LUHMES (cell line): ENCODE results near the genes SPACA7 and ATP11A.

DNA sequence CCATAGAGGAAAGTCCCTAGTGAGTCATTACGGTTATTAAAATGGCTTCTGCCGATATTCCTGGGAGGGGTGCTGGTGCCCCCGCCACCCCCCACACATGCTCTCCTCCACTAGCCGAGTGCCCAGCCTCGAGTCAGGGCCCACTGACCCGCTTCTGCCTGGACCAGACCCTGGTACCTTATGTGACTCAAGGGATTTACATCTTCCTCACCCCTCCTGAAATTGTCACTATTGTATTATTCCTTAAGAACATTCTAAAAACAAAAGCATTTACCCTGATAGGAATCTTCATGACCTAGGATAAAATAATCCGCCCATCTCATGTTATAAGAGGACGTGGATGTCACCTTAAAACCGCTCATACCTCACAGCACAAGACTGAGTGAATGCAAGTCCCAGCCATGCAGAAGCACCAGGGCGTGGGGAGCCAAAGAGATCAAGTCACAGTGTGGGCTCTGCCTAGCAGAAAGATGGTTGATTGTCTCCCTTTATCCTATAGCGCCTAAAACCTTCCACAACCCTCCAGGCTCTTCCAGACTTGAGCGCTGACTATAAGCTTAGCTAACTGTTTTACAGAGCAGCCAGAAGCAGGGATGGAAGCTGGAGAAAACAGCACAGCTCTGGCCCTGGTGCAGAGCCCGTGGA lies 6.7 kb upstream of the ANKRD10 start:
- PRO-cap: no peak

- PRO-cap: no peak
These were observed 48.7 kb upstream of the ARHGEF7 start for GRCh38 chr13:111066252-111066921.

DNA sequence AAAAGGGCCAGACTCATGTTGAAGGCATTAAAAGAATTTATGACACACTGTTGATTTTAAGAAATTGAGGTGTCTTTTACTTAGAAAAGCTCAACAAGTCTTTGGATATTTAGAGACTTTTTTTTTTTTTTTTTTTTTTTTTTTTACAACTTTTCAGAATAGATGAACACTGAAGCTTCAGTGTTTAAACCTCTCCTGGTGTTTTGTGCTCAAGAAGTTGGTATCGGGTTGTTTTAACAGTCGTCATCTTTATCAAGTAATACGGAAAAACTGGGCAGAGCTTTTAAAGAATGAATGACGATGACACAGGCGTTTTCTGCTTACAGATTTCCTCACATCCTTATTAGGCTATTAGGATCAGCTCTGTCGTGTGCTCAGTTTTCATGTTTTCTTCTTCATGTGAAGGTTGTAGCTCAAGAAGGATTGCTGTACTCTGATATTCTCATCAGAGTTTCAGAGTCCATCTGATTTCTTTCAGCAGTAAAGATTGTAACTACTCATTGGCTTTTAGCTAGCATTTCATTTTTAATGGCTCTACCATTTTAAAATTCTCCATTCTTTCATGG lies 39.3 kb upstream of the TEX29 start:
- PRO-cap: no peak

DNA sequence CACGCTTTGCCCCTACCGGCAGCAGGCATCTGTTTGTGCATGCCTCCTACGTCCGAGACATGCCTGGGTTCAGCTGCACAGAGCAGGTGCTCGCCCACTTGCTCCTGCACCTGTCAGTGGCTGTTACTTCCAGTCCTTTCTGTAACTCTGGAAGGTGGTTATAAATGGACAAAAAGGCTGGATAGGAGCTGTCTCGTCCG lies 18.0 kb upstream of the TEX29 start:
- PRO-cap: no peak

DNA sequence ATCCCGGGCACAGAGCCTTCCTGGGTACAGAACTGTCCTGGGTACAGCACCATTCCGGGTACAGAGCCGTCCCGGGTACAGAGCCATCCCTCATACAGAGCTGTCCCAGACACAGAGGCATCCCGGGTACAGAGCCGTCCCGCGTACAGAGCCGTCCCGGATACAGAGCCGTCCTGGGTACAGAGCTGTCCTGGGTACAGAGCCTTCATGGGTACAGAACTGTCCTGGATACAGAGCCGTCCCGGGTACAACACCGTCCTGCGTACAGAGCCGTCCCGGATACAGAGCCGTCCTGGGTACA lies 222.6 kb upstream of the SOX1 start:
- PRO-cap: no peak

DNA sequence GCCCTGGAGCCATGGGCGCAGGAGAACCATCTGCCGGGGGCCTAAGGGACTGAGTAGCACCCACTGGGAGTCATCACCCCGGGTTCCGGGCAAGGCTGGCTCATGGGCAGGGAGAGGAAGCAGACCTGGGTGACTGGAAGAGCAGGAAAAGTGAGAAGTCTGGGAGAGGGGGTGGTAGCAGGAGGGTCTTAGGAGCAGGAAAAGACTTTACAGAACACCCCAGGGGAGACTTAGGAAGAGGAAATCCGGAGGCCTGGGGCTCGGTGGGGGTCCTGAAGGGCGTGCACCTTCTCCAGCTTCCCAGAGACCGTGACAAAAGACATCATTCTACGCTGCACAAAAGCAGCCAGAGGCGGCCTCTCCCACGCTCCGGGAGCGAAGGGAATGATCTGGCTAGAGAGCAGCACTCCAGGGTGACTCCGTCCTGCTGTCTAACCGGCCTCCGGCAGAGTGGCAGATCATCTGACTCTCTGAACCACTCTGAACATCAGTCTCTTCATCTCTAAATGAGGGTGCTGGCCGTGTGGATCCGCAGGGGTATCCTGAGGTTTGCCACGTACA lies 172.9 kb upstream of the SOX1 start:
- PRO-cap: no peak

GRCh38 chr13:112375937-112376651 lies at the start of gene SPACA7:
Gene SPACA7 (plus strand): TSS chr13:112376355.
- PRO-cap: no peak

- PRO-cap: no peak
These were observed 62.9 kb downstream of the TUBGCP3 start for GRCh38 chr13:112524836-112525729.

DNA sequence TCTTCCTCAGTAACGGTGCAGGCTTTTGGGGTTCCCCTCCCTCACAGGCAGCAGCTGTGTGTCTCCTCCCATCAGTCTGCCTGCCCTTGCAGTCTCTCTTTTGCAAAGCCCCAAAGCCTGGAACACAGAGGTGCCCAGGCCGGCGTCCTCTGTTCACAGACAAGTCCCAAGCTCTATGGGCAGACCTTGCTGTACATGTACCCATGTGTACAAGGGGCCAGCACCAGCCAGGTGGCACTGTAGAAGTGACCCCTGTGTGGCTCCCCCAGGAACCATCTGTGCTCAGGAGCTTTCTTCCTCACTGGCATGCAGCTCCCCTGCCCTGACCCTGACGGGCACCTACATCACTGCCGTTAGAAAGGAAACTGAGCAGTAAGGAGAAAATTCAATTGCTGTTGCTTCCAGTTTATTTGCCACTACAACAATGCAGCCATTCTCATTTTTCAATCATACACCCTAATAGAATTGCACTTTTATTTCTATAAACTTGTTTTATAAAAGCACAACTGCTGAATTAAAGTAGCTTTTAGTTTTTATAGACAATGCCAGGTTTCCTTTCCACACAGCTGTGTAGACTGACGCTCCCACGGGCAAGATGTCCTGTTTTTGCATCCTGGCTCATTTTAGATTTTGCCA lies 60.1 kb downstream of the TUBGCP3 start:
- PRO-cap: no peak

DNA sequence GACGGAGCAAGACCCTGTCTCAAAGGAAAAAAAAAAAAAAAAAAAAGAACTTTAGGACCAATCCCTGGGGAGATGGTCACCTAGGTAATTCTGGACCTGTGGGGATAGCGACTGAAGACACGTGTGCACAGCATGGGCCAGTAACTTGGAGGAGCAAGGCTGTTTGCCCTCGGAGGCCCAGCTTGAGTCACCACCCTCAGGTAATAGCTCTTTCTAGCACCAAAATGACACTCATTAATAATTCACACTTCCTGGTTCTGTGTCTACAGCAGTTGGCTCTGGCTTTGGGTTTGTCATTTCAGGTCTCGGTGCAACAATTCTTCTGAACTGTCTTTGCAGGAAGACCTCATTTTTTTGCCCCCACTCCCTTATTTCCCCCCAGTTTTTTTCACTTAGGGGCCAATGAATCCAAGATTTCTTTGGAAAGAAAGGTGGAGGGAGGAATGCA lies 3.9 kb upstream of the ATP11A start:
- PRO-cap: no peak

- PRO-cap: bidirectional peak, plus-strand start at chr13:112690037, minus-strand start at chr13:112689933
These were observed at the start of gene ATP11A for GRCh38 chr13:112689650-112690299. Gene ATP11A (plus strand): TSS chr13:112690038.

GRCh38 chr13:112705170-112705798 lies 15.4 kb downstream of the ATP11A start:
- PRO-cap: no peak

- PRO-cap: no peak
These were observed 71.8 kb downstream of the ATP11A start for GRCh38 chr13:112761706-112761905.

DNA sequence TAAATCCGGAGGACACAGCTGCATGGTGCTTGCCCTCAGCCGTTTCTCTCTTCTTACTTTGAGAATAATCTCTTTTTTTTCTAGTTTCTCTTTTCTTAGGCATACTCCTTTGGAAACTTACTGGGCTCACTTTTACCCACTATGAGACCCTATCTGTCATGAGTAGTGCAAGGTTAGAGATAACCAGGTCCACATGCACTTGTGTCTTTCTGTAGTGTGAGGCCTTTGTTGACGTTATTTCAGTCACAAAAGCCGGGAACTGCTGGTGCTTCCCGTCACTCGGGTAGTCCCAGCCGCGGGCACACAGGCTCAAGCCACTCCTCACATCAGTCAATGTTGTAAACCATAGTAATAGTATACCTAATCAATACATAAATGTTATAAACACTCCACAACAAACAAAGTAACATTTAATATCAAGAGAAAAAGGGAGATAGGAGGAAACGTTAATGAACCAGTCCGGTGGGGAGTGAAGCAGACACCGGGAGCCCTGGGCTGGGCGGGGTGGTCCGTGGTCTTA lies 81.7 kb downstream of the ATP11A start:
- PRO-cap: no peak

- PRO-cap: no peak
These were observed 26.4 kb upstream of the MCF2L start for GRCh38 chr13:112942662-112943061.

GRCh38 chr13:112968022-112968968 lies 719 bp upstream of the MCF2L start:
- PRO-cap: no peak

DNA sequence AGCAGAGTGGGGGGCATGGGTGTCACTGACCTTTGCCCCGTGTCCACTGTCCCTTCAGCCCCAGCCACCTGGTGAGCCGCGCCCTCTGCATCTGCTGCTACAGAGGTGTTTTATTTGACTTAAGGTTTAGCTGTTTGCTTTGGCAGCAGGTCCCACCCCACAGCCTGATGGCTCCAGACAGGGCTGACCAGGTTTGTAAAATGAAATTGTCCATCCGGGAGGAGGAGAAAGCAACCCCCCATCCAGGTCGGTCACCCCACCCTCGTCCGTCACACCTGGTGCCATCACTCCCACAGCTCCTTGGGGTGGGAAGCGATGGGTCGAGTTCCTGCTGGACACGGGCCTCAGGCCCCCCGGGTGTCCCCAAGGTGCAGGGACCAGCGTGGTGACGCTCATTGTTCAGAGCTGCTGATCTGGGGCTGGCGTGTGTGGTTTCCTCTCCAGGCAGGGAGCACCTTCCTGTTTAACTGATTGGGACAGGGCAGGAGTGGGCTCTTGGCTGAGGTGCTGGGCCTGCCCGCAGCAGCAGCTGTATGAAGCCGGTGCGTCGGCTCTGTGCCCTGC lies 28.5 kb downstream of the MCF2L start:
- PRO-cap: no peak

DNA sequence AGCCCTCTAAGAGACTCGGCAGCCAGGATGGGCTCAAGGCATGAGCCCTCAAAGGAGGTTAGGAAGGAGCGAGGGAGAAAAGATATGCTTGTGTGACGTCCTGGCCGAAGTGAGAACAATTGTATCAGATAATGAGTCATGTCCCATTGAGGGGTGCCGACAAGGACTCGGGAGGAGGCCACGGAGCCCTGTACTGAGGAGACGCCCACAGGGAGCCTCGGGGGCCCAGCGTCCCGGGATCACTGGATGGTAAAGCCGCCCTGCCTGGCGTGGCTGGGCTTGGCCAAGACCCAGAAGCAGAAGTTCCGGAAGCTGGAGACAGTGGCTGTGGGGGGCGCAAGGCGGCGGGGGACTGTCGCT lies 54.1 kb downstream of the MCF2L start:
- PRO-cap: no peak

DNA sequence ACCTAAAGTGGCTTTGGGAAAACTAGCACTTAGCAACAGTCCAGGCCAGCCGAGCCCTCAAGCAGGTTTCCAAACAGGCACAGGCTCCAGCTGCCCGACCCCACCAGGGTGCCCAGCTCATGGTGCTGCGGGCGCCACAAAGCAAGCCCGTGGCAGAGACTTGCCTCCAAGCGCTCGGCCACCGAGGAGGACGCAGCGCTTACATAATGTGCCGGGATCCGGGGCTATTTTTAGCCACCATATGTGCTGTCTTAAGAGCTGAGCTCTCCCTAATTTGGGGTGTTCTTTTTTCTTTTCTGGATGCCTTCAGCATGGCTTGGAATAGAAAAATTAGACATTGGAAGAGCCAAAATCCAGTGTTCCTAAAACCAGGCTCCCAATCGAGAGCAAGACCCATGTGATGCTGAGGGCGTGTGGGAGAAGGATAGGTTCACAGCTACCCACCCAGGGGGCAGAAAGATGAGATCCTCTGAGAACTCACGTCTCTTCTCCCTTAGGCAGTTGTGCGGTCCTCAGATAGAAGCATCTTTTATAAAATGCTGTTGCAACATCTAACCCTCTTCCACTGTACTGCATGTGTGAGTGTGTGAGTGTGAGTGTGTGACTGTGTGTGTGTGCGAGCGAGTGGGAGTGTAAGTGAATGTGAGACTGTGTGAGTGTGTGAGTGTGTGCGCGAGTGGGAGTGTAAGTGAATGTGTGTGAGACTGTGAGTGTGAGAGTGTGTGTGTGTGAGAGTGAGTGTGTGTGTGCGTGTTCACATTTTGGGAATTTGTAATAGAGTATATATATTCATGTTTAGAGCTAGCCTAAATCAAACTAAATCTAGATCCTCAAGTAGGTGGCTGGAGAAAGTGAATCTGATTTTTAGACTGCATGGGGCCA lies 55.8 kb upstream of the F7 start:
- PRO-cap: bidirectional peak, plus-strand start at position 168 of the sequence, minus-strand start at position 75 of the sequence

DNA sequence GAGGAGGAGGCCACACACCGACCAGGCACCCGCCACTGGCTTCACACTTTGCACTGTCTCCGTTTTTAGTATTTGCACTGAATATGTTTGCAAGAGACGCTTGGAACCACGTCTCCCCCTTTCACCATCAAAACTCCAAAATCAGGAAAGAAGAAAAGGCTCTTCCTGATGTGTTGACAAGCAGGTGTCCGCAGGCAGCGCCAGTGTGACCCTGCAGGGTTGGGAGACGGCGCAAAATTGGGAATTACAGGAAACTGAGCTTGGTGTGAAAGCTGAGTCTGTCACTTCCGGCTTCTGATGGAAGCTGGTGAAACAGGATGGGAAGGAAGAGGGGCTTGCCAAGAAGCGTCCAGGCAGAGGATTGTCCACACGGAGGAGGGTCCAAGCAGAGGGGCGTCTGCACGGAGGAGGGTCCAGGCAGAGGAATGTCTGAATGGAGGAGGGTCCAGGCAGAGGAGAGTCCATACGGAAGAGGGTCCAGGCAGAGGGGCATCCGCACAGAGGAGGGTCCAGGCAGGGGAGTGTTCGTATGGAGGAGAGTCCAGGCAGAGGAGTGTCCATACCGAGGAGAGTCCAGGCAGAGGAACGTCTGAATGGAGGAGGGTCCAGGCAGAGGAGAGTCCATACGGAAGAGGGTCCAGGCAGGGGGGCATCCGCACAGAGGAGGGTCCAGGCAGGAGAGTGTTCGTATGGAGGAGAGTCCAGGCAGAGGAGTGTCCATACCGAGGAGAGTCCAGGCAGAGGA lies 26.0 kb upstream of the F7 start:
- PRO-cap: no peak